HGPS cell (cell line): ENCODE data around the genes POLR1B and IL36G.

- RRBS, result no CpG with 5 or more reads among the region's 7 CpGs
Observed at GRCh38 chr2:112311485-112311964, 36.1 kb downstream of the ZC3H6 start.

DNA sequence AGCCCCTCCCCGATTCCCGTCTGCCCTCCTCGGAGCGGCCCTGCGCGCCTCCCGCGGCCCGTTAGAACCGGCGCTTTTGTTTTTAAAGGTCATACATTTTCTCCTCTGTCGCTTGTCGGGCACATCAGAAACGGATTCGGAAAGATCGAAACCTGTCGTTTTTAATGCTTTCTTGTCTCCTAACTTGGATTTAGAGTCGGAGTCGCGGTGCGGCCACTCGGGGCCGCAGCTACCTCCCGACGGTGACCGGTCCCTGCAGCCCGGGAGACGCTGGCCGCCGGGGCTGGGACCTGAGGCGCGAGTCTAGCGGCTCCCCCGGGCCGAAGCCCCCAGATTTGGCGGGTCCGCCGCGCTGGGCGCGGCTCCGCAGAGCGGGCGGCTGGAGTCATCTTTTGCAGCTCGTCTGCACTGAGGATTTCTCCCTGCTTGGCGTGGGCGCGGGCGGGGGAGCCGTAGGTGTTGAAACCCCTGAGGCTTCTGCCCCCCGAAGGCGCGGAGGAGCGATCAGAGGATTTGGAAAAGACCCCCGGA lies 614 bp downstream of the TTL start:
- RRBS, result 3% methylated on average over 5 of the region's 55 CpGs

GRCh38 chr2:112520138-112520565 lies 22.1 kb upstream of the POLR1B start:
- RRBS, result no CpG with 5 or more reads among the region's 6 CpGs

GRCh38 chr2:112541680-112541941 lies 654 bp upstream of the POLR1B start:
- RRBS, result 2% methylated on average over 8 of the region's 12 CpGs

- RRBS, result 3% methylated on average over 3 of the region's 78 CpGs
Observed at GRCh38 chr2:112541942-112543013, at the start of gene POLR1B. Gene POLR1B (plus strand): TSS chr2:112542465.

DNA sequence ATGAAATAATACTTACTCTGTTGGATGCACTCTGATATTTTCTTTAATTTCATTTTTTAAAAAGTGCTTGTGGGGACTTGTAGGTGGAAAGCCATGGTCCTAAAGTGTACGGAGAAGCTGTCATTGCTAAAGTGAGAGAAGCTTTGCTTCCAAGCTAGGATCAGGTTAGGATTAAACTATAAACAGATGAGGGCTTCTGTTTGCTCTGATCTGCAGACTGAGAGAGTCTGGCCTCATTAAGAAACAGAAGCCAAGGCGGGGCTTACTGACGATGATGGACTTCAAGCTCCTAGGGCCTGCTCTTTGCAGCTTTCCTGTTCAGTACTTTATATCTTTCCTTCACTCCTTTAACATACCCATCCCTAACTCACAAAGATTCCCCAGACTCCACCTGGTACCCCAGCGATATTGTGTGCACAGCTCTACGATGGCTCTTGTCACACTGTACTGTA lies 14.2 kb upstream of the SLC20A1 start:
- RRBS, result no CpG with 5 or more reads among the region's 5 CpGs

DNA sequence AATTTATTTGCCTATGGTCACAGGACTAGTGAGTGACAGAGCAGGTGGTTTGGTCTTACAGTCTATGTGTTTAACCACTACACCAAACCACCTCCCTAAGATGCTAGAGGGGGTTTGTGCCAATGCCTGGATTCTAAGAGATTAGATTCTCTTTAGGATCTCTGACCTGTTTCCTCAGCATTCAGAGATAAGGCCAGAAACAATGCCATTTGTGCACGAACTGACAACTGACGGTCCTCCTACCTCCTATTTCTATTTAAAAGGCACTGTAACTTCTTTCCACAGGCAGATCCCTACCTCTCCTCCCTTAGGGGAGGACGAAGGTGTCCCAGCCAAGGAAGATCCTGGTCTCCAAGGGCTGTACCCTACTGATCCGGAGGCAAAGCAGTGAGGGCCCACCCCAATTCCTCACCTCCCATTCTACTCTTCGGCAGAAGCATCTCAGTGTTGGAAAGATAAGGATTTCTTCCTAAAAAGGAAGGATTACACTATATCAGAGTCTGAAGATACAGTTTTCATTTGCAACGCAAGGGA lies 2.1 kb upstream of the SLC20A1 start:
- RRBS, result no CpG with 5 or more reads among the region's 6 CpGs

DNA sequence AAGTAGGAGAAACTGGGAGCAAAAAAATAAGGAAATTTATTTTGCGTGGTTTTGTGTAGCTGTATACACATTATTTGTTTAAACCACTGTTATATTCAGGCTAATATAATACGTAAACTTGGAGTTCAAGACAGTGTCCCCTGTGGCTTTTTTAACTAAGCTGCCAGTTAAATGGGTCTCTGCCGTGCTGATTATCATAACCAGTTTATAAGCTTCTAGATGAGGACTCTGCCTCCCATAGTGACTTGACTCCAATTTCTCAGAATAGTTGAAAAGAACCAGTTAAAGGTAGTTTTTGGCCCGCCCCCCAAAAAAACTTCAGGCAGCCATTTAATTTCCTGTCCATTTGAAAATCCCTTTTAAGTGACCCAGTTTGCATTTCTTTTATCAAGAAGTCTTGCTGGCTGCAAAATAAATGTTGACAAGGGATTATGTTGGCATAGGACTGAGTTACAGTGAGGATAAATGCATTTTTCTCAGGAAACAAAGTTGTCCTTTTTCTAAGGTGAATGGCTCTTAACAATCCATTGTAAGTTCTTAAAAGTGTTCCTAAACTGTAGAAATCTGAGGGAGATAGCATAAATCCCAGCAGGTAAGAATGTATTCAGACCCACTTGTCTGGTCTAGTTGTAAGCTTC lies 2.3 kb downstream of the SLC20A1 start:
- RRBS, result no CpG with 5 or more reads among the region's 4 CpGs

- RRBS, result no CpG with 5 or more reads among the region's 5 CpGs
Observed at GRCh38 chr2:112794015-112794516, 9.8 kb upstream of the IL1A start.

GRCh38 chr2:112841157-112842086 lies 4.8 kb upstream of the IL1B start:
- RRBS, result no CpG with 5 or more reads among the region's 8 CpGs

GRCh38 chr2:112977684-112978161 lies at the start of gene IL36G:
Gene IL36G (plus strand): TSS chr2:112978006.
- RRBS, result no CpG with 5 or more reads among the region's 6 CpGs

- RRBS, result no CpG with 5 or more reads among the region's 27 CpGs
Observed at GRCh38 chr2:113240783-113242076, 37.5 kb downstream of the PAX8 start.

DNA sequence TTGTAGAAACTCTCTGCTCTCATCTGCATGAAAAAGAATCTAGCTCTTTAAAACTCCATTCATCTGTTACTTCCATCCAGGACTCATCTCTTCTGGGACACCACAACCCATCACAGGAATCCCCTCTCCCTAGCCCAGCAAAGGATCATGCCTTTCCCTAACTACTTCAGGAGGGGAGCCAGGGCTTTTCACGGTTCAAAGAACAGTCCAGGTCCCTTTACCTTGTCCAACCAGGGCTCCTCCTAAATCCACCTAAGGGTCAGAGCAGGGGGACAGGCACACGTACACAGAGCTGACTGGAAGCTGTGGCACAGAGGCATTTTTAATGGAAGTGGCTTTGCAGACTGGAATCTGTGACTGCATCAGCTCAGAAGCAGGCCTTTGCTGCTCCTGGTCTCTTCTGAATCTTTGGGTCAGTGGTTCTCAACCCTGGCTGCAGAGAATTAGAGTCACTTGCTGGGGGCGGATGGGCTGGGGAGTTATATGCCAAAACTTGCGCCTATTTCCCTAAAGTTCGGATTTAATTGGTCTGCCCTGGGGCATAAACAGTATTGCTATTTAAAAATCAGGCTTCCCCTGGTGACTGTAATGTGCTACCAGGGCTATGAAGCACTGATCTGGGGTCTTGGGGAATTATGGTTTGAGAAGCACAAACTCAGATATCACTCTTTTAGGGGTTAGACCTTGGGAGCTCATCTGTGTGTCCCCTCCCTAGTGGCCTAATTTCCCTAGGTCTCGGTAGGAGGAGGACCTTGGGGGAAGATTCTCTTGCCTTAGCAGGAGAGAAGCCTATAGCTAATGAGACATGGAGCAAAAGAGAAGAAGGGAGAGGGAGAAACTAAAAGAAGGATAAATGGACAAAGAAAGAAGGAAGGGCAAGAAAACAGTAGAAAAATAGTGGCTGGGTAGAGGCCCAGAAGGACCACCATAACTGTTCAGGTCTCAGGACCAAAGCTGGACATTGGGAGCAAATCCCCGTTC lies 32.7 kb downstream of the PAX8 start:
- RRBS, result no CpG with 5 or more reads among the region's 7 CpGs

- RRBS, result 12% methylated on average over 2 of the region's 4 CpGs
Observed at GRCh38 chr2:113249125-113249526, 29.6 kb downstream of the PAX8 start.

DNA sequence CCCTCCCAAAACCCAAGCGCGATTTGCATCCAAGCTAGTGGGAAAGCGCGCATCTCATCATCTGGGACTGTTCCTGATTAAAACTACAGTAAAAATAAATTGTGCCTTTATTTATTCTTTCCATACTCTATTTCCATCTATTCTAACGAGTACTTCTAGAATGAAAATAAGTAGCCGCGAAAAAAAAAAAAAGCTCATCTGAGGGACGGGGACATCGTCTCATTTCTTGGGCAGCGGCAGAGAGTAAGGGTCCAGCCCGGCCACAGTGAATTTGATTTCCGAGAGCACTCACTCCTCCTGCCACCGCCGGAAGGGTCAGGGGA lies 2.3 kb downstream of the PAX8 start:
- RRBS, result 31% methylated on average over 1 of the region's 14 CpGs

- RRBS, result no CpG with 5 or more reads among the region's 30 CpGs
Observed at GRCh38 chr2:113502941-113503287, 4.4 kb downstream of the FOXD4L1 start.

DNA sequence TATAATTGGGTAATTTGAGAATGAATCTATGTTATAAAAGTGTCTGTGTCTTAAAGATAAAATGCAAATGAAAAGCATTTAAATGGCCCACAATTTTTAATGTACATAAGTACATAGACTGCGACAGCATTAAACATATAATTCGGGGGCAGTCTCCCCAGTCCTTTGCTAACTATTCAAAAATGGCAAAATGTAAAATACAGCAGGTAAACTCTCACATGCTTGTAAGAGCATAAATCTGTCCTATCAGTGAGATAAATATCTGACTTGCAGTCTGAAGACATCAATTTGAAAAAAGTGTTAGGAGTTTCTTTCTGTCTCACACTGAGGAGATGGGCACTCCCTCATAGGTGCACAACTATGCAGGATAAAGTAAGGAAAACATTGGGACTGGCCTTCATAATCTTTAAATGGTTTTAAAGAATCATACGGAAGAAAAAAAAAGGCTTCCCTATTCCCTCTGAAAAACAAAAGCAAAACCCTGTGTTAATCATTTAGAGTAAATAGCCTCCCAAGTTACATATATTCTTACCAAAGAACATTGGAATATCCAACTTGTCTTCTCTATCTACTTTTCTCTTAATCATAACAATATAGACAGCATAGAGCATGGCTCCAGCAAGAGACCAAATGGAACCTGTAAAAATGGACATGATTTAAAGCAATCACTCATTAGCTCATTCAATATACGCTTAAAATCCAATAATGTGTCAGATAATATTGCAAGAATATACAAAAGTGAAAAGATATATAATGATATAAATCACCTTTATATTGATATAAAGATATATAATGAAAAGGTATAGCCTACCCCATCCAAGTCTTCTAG lies 27.4 kb downstream of the SLC35F5 start:
- RRBS, result no CpG with 5 or more reads among the region's 4 CpGs

DNA sequence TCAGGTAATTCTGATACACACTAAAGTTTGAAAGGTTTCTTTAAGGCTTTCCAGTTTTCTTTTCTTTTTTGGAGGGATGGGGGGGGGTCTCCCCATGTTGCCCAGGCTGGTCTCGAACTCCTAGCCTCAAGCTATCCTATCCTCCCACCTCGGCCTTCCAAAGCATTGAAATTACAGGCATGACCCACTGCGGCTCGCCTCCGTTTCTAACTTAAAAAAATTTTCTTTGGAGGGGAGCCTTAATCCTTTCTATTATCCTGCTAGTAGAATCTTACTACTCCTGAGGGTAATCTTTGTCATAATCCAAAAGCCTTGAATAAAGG lies 910 bp upstream of the ACTR3 start:
- RRBS, result no CpG with 5 or more reads among the region's 5 CpGs

DNA sequence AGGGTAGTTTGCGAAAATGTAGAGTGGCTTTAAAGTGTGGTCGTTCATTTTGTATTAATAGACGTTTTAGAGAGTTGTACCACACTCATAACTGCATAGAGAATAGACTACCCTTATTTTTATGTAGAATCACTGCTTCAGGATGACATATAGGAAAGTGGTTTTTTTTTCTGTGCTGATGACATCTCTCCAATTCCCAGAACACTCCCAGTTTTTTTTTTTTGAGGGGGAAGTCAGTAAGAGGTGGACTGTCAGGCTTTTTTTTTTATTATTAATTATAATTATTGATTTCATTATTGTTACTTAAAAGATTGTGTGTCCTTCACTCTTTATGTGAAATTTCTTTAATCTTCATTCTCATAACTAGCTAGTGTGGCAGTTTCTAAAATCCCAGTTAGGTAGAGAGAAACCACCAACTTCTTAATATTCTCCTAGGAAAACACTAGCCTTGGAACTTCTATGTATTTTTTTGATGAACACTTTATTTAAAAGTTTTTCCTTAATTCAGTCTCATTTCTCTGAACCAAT lies 1.5 kb downstream of the ACTR3 start:
- RRBS, result no CpG with 5 or more reads among the region's 3 CpGs

DNA sequence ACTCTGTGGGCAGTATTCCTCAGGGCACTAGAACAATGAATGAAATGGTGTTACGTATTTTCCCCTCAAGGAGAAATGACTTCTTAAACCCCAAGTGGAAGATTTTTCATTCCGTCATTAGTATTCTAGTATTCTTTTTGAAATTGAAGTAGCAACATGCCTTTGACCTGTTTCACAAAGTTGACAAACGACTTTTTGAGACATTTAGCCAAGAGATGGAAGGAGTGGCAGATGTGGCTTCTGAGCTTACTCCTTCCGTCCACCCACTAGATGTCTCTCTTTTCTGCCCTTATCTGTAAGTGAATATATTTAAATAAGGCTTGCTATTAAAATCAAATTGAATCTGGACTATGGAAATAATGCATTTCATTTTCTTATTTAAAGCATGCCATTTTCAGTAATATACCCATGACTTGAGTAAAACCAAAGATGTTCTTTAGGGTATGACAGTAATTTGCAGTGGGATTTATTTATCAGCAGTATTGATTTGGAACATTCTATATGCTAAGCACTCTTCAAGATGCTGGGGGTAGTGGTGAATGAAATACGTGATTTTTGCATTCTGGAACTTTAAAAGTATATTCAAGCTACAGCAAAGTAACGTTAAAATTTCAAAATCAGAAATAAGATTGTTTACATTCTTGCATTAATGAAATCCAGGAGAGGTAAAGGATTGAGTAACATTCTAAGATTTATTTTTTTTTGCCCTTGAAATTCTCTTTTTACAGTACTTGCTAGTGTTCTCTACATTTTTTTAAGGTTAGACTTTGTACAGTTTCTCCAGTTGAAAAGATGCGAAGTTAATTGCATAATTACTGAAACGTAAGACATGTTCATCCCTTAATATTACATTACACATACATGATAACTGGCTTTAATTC lies 74.3 kb downstream of the ACTR3 start:
- RRBS, result no CpG with 5 or more reads among the region's 8 CpGs